ENCODE measurements around a stretch of chr6.

DNA sequence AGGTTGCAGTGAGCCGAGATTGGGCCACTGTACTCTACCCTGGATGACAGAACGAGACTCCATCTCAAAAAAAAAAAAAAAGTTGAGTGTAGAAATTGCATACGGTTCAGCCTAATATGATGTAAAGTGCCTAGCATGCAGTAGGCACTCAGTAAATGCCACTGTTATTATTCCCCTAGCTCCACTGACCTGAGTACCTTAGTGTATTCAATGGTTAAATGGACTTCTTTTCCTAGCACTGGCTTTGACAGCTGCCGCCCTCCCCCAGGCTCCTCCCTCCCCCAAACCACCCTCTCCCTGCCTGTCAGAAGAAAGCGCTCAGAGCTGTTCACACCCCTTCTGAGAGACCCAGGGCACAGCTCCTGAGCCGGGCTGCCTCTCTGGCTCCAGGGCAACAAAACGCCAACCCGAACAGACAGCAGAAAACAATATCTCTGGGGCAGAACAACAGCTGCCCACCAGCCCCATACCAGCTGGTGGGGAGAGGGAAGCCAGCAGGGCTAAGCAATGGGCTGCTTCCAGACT lies 4.6 kb downstream of the CPNE5 start:
- PRO-cap, result no peak

GRCh38 chr6:36850099-36850534 lies 10.9 kb upstream of the CPNE5 start:
- PRO-cap, result no peak

- PRO-cap, result no peak
Measured at GRCh38 chr6:36969917-36970320, 15.4 kb downstream of the PI16 start.

DNA sequence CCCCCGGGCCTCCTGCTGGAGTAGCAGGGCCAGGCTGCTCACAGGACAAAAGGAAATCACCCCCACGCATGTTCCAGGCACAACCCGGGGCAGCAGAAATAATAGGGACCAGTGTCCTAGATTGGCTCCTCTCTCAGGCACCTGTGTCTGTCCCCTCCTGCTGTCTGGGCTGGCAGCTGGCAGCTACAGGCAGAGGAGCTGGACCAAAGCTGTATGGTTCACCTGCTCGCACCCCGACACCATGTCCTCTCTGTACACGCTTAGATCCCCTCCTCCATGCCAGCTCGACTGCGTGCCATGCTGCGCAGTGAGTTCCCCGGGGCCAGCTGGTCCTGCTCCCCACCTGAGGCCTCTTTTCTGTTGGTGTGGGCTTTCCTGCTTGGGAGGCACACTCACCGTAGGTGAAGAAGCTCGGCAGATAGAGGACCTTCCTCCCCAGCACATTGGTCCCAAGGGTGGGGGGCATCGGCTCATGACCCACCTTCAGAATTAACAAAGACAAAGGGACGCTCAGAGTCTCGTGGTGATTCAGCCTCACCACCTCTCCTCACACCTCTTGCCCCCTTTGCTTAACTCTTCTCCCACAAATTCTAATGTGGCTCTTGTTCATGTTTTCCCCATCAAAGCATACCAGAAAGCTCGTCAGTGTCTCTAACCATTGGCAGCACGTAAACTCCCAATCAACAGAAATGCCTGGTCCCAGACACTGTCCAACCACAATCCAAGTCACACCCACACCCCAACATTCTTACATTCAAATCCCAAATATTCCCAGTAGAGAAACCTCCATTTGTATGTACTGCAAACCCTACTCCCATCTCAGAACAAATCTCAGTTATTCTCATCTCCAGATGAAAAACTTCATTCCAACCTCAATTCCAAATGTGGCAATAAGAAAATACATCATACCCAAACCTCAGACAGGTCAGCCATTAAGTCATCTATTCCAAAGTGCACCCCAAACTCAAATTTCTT lies 4.5 kb downstream of the MTCH1 start:
- PRO-cap, result no peak

DNA sequence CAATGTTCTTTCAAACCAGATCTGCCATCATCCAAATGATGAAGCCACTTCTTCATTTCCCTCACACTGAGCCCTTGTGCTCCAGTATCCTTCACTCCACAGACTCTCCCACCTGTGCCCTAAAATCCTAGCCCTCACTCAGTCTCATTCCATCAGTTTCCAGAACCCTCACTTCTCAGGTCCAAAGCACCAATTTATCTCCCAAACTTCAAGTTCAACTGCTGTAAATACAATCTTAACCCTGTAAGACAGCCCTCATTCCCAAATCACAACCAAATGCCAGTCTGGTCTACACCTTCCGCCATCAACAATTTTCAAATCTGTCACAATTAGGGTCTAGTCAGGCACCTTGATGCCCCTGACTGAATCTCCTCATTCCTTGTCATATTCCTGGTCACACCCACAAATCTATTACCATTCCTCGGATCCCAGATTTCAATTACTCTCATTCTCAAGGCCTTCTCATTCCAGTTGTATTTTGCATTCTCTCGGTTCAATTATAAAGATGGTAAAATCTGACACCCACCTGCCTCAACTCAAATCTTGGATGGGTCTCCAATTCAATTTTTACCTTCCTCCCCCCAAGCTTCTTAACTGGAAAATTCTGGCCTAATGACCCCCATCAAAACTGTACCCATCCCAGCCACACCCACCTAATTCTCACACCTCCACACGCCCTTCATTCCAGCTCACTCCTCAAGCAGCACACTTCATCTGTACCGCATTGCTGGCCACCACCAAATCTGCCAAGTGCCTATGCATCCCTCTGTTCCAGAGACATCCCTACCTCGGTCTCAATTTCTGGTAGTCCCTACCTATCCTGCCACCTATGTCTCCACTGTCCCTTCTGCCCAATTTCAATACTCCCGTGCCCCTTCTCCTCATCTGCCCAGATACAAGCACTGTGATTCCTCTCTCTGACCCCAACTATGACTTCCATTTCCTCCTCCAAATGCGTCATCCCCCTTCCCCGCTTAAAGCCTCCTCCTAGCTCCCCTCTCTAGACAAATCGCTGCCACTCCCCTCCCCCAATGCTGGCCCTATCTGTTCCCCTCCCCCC lies 1.6 kb downstream of the MTCH1 start:
- PRO-cap, result no peak

DNA sequence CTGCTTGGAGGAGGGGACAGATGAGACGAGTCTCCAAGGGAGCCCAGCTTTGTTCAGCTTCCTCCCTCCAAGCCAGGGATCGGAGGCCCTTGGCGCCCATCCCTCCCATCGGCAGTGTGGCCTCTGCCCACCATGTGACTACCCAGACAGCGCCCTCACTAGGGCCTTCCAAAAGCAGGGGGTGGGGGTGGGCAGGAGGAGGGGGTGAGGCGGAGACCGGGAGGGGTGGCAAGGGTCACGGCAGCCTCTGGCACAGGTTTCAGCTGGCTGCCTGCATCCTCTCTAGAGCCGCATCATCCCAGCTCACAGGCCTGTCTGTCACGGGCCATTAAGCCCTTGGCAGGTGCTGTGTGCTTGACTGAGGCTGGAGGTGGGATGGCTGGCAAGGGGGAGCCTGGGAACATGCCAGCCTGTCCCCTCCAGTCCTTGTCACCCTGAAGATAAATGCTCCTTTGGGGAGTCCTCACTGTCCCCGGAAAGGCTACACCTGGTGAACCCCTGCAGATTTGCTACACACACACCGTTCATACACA lies 6.3 kb upstream of the FGD2 start:
- PRO-cap, result no peak

- PRO-cap, result no peak
Measured at GRCh38 chr6:37007008-37007216, 1.5 kb downstream of the FGD2 start.

GRCh38 chr6:37051058-37051815 lies 45.8 kb downstream of the FGD2 start:
- PRO-cap, result no peak

DNA sequence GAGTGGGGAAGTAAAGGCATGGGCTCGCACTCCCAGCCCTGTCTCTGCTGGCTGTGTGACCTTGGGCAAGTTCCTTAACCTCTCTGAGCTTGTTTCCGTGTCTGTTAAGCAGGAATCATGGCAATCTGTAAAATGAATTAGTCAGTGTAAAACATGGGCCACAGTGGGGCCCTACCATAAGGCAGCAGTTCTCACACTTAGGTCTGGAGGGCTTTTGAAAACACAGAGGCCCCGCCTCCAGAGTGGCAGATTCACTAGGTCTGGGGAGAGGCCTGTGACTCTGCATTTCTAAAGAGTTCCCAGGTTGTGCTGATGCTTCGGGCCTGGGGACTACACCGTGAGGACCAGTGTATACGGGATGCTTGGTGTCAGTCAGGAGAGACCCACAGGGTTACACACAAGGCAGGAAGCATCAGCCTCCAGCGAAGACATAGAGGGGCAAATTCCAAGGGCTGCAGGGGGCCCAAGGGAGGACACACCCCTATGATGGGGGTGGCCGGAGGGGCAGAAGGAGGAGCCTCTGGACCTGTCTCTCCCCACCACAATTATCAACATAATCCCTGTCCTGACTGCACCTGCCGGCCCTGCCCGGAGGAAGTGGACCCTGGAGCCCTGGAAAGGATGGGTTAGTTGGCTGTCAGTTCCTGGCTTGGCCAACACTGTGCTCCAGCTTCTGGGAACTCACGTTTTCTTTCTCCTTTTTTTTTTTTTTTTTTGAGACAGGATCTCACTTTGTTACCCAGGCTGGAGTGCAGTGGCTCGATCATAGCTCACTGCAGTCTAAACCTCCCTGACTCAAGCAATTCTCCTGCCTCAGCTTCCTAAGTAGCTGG lies 46.7 kb downstream of the FGD2 start:
- PRO-cap, result no peak

GRCh38 chr6:37102050-37103181 lies 67.5 kb upstream of the PIM1 start:
- PRO-cap, result bidirectional peak, plus-strand start at chr6:37102880, minus-strand start at chr6:37102764

GRCh38 chr6:37105466-37105853 lies 64.5 kb upstream of the PIM1 start:
- PRO-cap, result no peak

GRCh38 chr6:37130769-37132040 lies 38.7 kb upstream of the PIM1 start:
- PRO-cap, result no peak

DNA sequence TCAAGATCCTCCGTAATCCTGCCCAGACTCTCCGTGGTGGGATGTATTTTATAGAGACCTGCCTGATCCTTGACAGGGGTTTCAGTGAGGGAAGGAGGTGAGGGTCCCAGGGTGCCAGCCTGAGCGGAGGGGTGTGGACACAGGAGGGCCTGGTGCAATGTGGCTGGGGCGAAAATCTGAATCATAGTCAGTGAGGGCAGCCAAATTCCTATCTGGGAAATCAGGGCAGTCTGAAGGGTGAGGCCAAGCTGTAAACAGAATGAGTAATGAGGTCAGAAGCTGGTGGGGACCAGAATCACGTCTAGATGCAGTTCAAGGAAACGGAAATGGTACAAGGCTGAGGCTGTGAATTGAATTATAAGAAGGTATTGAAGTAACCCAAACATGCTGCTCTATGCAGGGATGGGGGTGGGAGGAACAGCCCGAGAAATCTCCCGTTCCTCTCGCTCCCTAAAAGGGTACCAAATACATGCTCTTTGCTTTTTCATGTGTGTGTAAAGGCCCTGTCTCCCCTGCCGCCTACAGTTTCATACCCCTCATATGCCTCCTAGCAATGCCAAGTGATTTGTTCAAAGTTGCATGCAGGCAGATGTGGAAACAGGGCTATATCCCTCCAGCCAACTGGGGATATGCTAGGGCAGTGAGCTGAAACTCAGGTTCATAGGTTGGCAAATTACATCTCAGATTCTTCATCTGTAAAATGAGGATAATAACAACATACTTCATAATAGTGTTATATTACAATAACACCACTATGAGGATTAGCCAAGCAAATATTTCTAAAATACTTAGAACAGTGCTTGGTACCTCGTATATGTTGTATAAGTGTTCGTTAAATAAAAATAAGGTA lies 35.2 kb upstream of the PIM1 start:
- PRO-cap, result no peak

- PRO-cap, result no peak
Measured at GRCh38 chr6:37210819-37211287, 40.9 kb downstream of the PIM1 start.

DNA sequence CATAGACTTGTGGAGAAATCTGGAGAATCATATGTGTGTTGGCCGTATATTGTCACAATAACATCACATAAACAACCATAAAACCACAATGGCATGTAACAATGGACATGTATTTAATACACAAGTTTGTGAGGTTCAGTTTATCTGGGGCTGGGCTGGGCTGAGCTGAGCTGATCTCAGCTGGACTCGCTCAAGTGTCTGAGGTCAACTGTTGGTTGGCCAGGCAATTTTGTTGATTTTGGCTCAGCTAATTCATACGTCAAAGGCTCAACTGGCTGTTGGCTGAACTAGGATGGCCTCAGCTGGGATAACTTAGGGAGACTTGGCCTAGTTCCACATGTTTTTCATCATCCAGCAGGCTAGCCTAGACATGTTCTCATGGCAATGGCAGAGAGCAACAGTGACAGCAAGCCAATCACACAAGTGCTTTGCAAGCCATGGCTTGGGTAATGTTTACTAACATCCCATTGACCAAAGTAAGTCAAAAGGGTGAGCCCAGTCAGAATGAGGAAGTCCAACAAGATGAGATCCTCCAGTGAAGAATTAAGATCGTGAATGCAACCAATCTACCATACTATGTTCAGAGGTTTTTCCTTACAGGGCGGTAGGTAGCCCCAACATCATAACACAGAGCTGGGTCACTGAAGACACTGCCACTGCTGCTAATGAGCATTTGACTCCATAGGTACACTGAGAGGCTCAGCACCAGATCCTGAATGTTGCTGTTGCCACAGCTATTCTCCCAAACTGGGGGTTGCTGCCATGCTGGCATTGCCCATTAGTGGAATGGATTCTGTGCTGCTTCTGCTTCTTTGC lies 12.7 kb upstream of the TBC1D22B start:
- PRO-cap, result unidirectional peak, plus-strand start at position 484 of the sequence

DNA sequence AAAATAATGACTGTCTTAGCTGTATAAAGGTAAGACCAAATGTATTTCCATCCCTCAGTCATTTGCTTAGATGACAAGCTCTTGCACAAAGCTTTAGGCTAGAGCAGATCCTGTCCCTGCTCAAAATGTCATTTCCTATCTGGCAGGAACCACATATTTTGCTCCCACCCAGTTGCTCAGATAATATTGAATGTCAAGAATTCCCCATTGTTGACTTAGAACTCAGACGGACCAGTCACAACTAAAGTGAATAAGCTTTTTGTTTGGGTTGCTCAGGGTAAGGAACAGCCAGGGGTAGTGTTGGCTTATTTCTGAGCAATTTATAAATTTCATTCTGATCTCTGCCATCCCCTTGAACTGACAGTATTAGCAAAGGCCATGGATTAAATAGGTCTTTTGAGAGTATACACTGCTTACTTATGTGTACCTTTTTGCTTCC lies 16.1 kb downstream of the RNF8 start:
- PRO-cap, result no peak

DNA sequence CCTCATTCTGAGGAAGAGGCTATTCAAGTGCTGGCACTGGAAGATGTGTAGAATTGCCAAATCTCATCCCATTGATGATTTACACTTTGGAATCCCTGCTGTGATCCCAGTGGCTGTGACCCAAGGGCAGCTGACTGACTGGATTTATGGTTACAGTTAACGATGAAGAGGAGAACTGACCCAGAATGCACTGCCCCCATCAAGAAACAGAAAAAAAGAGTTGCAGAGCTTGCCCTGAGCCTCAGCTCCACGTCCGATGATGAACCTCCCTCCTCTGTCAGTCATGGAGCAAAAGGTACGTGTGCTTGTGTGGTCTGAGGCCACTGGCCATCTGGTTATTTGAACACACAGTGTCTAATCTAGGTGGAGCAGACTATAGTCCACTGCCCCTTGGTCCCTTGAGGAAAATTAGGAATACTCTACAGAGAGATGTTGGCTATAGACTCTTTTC lies 2.5 kb downstream of the CMTR1 start:
- PRO-cap, result no peak

DNA sequence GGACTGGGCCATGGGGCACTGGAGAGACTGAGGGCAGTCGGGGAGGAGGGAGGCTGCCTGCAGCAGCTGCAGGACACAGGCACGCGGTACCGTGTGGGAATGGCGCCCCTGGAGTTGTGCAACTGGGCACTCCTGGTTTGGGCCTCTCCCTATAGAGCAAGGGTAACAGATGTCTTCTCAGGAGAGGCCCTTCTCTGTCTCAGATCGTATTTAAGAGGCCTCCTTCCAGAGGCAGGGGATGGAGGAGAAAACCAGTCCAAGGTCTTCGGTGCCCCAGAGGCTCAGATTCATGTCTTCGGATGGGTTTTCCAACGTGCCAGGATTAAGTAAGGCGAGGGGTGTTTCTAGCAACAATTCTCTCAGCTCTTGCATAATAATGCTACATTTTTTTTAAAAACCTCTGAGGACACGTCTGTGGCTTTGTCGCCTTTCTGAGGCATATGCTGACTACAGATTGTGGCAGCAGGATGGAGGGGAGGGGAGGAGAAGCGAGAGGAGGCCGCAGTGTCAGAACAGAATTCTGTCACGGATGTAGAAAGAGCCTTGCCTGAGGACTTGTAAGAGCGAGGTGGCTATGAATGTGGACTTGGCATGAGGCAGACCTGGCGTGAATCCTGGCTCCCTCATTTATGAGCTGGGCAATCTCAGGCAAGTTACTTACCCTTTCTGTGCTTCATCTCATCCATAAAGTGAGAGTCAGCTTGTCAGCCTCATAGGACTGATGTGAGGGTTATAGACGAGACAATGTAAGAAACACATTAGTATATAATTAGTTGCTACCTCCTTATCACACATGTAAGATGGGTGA lies 17.7 kb upstream of the CCDC167 start:
- PRO-cap, result no peak

DNA sequence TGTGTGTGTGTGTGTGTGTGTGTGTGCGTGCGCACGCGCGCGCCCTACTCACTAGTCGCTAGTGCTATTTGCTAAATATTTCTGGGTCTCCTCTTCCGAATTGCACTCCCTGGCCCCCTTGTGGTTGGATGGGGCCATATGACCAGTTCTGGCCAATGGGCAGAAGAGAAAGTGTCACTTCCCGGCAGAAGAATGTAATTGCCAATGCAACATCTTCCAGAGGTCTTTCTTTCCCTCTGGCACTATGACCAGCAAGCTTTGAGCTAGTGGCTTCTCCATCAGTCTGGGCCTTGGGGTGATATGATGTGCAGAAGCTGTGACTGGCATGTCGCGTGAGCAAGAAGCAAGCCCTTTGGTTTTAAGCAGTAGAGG lies 60.8 kb upstream of the CCDC167 start:
- PRO-cap, result no peak

- PRO-cap, result no peak
Measured at GRCh38 chr6:37630365-37630928, 67.2 kb downstream of the MDGA1 start.